Placental epithelial cell (primary cell): Measurements from ENCODE around the genes FAM114A2 and KIF4B.

DNA sequence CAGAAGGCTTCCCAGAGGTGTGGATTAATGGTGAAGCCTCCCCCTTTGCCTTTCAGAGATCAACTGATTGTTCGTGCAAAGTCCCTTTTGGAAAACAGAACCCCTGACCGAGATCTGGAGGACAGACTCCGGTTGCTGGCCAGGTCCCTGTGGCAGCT is 510 bp downstream of the SPARC start:
- CAGE, long polyA plus RNA: no peak

- CAGE, long polyA plus RNA: no peak
Observed at GRCh38 chr5:151773574-151773894, 1.8 kb downstream of the G3BP1 start.

- CAGE, long polyA plus RNA: no peak
Observed at GRCh38 chr5:151816550-151817422, 45.0 kb downstream of the G3BP1 start.

DNA sequence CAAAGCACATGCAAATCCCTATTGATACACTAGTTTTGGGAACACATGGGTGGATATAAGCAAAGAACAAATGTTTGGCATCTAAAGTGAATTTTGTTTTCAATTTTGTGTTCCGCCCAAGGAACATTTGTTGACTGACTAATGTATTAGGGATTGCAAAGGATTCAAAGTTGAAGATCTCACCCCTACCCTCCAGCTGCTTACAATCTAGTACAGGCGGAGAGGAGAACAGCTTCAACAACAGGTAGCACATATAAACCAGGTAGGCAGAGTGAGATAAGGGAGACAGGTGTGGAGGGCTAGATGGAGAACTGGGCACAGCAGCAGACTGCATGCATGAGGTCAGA is 249.5 kb downstream of the GRIA1 start:
- CAGE, long polyA plus RNA: no peak

- CAGE, long polyA plus RNA: no peak
Observed at GRCh38 chr5:154038172-154039479, at the start of gene FAM114A2. Gene FAM114A2, minus strand, starts transcription at chr5:154038910.

GRCh38 chr5:154202526-154203407 is 12.2 kb downstream of the GALNT10 start:
- CAGE, long polyA plus RNA: no peak

DNA sequence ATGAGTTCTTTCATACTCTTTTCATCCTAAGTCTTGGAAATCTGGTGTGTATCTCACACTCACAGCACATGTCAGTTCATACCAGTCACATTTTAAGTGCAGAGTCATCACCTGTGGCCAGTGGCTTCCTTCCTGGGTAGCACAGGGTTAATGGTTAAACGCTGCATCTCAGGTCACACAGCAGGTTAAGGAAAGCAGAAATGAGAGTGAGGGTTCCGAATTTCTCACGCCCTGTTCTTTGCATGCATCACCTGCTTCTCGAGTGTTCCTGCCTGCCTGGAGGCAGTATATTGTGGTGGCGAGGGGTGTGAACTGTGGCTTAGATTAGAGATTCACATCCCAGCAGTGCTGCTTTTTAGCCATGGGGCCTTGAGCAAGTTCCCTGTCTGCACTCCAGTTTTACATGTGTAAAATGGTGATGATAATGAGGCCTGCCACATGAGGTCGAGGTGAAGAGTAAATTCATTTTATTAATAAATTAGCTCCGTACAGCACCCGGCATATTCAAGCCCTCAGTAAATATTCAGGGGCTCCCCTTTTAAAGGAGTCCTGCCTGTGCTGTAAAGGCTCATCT is 61.3 kb upstream of the SAP30L start:
- CAGE, long polyA plus RNA: no peak

- CAGE, long polyA plus RNA: no peak
Observed at GRCh38 chr5:154389875-154390381, 55.9 kb upstream of the SAP30L start.

DNA sequence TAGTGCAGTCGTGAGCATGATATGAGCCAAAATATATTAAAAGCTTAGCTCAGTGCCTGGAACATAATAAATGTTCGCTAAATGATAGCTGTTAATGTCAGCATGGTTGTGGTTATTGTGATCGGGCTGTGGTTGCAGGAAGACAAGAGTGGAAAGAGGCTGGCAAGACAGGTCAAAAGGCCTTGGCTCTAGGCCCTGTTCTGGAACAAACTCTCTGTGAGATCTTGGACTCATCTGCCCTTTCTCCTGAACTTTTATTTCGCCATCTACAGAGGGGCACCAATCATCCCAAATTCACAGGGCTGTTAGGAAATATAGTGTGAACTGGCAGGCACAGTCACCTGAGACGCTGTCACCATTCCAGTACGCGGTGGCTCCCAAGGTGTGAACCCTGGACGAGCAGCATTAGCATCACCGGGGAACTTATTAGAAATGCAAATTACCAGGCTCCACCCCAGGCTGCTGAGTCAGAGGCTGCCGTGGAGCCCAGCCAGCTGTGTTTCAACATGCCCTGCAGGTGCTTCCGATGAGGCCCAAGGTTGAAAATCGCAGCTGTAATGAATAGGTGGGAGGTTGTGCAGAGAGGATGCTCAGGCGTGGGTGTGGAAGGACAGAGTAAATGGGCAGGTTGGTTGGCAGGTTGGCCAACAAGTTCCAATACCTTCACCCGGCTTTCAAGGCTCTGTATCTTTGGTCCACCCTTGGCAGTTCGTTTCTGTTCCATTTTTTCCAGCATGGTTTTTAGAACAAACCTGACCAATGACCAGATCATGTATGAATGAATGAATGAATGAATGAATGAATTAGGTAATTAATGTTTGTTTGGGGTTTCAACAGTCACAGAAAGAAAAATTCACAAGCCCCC is 50.1 kb upstream of the SAP30L start:
- CAGE, long polyA plus RNA: no peak

DNA sequence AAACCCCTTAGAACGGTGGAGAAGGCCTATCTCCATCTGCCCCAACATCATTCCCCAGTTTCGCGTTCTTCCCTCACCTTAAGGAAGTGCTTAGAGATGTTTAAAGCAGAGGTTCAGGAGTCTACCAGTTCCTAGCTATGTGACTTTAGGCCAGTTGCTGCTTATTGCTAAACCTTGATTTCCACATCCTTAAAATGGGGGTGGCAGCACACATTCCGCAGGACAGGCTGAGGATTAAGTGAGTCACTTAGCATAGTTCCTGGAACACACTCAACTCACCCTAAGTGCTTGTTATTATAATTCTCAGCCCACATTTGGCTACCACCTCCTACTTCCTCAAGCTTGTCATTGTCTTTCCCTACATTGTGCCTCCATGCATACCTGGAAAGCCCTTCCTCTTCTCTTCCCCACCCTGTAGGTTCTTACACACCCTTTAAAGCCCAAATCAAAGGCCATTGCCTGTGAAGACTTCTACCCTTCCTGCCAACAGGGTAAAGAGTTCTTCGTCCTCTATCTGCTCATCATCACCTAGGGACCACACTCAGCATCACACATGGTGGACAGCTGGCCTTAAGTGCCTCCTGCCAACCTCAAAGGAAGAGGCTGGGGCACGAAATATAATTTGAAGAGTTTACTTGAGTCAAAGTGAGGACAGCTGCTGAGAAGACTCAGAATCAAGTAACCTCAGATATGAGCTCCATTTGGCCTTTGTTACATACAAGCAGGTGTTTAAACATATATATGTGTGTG is 62.9 kb upstream of the LARP1 start:
- CAGE, long polyA plus RNA: no peak

DNA sequence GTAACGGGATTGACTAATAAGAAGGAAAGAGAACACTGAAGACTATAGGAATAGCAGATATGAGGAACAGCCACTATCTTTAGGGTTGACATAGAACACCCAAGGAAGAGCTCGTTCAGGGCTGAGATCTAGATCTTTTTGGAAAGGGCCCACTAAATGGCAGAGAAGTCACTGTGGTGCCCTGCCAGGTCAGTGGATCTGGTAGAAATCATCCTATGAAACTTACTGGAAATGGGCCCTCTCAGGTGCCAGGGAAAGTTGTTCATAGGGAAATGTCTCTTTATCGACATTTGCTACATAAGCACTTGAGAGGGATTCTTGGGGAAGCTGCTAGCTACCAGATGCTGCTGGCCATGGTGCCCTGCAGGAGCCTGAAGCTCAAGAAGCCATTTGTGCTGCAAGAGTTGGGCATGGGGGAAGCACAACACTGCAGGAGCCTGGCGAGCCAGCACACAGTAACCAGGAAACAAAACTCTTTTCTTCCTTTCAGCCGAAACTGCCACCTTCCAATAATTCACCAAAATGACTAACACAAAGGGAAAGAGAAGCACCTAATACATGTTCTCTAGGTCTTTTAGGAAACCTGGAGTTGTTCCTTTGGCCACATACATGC is 26.4 kb upstream of the LARP1 start:
- CAGE, long polyA plus RNA: no peak

DNA sequence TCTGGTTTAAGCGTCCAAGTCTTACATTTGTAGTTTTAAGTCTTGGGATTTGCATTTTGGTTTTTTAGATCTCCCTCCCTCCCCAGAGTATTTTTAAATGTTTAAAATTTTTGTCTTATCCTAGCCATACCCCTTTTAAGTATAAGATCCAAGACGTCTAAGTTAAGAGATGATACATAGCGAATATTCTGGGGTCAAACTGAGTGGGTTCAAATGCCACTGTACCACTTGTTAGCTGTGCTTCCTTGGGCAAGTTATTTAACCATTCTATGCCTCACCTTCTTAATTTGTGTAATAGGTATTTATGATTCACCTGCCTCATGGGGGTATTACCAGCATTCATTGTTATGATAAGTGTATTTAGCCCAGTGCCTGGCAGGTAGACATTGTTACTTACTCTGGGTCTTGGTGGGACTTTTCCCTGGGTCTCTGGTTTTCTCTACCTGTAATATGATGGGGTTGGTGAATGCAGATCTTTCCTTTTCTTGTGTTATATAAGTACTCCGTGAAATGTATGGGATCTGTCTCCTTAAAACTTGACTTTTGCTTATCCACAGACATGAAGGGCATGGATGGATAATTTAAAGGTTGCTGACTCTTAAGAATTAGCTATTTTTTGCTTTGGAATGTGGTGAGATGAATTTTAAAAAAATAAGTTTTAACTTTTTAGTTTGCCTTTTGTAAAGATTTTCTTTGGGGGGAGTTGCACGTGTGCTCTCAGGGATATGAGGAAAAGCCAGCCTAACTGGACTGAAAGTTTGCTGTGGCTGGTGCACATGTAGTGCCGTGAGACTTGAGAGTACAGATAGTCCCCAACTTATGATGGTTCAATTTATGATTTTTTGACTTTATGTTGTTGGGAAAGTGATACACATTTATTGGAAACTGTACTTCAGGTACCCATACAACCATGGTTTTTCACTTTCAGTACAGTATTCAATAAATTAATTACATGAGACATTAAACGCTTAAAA is 4.0 kb downstream of the LARP1 start:
- CAGE, long polyA plus RNA: no peak

- CAGE, long polyA plus RNA: no peak
Observed at GRCh38 chr5:154767644-154768300, 12.6 kb downstream of the LARP1 start.

GRCh38 chr5:154793814-154794396 is 38.7 kb downstream of the LARP1 start:
- CAGE, long polyA plus RNA: no peak

DNA sequence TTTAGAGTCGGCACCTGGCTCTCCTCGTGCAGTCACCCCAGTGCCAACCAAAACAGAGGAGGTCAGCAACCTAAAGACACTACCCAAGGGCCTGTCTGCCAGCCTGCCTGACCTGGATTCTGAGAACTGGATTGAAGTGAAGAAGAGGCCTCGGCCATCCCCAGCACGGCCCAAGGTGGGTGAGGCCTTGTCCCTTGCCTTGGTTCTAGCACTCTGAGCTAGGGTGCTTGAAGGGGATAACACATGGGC is 44.6 kb downstream of the LARP1 start:
- CAGE, long polyA plus RNA: no peak

- CAGE, long polyA plus RNA: no peak
Observed at GRCh38 chr5:154813996-154815196, 36.0 kb downstream of the FAXDC2 start.

GRCh38 chr5:154815589-154816320 is 34.6 kb downstream of the FAXDC2 start:
- CAGE, long polyA plus RNA: no peak

GRCh38 chr5:154830369-154830808 is 20.0 kb downstream of the FAXDC2 start:
- CAGE, long polyA plus RNA: no peak

DNA sequence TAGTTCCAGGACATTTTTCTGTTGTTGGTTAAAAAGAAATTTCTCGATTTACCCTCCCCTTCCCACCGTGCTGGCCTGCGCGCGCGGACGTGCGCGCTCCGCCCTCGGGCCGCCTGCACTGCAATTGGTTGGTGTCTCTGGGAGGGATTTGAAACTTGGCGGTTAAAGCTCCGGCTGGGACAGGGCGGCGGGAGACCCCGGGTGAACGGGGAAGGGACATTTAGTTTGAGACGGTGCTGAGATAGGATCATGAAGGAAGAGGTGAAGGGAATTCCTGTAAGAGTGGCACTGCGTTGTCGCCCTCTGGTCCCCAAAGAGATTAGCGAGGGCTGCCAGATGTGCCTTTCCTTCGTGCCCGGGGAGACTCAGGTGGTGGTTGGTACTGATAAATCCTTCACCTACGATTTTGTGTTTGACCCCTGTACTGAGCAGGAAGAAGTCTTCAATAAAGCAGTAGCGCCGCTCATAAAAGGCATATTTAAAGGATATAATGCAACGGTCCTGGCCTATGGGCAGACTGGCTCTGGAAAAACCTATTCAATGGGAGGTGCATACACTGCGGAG is at the start of gene KIF4B:
Gene KIF4B, plus strand, starts transcription at position 145 of the 564 bp plus-strand sequence.
- CAGE, long polyA plus RNA: no peak

DNA sequence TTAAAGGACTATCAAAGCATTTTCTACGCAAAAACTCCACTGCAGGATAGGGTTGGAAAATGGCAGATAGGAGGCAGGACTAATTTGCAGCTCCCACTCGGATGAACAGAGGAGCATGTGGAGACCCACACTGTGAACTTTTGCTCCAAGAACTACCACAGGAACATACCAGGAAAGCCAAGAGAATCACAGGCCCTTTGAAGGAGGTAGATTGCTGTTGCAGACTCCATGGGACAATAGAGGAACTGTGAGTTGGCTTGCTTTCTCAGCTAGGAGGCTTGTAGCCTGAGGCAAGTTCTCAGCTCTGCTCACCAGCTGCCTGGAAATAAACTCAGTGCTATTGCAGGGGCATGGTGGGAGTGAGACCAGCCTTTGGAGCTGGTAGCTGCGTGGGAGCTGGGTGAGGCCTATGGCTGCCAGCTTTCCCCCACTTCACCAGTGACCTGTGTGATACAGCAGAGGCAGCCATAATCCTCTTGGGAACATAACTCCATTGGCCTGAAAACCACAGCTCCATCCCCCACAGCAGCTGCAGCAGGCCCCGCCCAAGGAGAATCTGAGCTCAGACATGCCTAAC is 389.3 kb downstream of the KIF4B start:
- CAGE, long polyA plus RNA: no peak